Peyer's patch (tissue), 4 donors: ENCODE results near the genes OR1E2 and ITGAE.

GRCh38 chr17:2604153-2604963 lies 10.9 kb downstream of the PAFAH1B1 start:
- PRO-cap: no peak
- RAMPAGE, long total RNA, 4 experiments: no peak in any of the 4 experiments

GRCh38 chr17:2707615-2708160 lies 3.9 kb downstream of the CLUH start:
- PRO-cap: no peak
- RAMPAGE, long total RNA, 4 experiments: no peak in any of the 4 experiments

- PRO-cap: bidirectional peak, plus-strand start at chr17:2709306, minus-strand start at chr17:2709188
- RAMPAGE, long total RNA, 4 experiments: no peak in any of the 4 experiments
Observed at GRCh38 chr17:2709020-2709757, 2.4 kb downstream of the CLUH start.

DNA sequence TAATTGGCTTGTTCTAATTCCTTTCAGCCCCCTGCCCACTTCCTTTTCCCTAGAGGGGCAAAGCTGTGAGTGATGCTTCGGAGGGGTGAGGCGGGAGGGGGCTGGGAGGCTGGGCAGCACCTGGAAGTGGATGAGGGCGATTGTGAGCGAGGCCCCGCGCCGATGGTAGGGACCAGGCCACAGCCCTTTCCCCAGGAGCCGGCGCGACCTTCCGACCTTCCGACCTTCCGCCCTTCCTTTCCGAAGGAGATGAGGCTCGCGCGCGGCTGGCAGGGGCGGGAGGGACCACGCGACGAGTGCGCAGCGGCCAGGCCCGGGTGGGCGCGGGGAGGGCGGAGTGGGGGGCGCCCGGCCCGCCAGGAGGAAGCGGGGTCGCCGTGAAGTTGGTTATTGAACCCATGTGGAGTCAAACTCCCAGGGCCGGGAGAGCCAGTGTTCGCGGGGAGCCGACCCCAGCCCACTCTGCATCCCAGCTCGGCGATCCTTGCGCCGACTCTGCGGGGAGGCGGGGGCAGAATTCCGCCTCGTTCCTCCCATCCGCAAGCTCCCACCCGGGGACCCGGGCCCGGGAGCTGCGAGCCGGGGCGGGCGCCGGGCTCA lies 56.5 kb downstream of the RAP1GAP2 start:
- PRO-cap: no peak
- RAMPAGE, long total RNA, 4 experiments: no peak in any of the 4 experiments

- PRO-cap: bidirectional peak, plus-strand start at chr17:2853416, minus-strand start at chr17:2853384; bidirectional peak, plus-strand start at chr17:2853748, minus-strand start at chr17:2853642
- RAMPAGE, long total RNA, 4 experiments: no peak in any of the 4 experiments
Observed at GRCh38 chr17:2853271-2854326, 57.4 kb downstream of the RAP1GAP2 start.

DNA sequence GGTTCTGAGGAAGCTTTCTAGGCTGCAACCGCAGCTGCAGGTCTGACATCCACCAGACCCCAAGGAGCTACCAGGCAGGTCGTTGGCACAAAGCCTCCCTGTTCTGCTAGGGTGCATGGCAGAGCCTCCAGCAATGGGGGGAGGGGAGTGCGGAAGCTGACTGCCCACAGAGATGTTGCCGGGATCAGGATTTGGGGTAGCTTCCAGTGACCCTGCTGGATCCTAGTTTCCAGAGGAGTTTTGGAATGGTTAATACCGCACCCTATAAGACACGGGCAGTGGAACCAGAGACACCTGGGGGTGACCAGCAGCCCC lies 58.5 kb downstream of the RAP1GAP2 start:
- PRO-cap: no peak
- RAMPAGE, long total RNA, 4 experiments: no peak in any of the 4 experiments

- PRO-cap: unidirectional peak, minus-strand start at chr17:3003664; unidirectional peak, plus-strand start at chr17:3004267; bidirectional peak, plus-strand start at chr17:3004457, minus-strand start at chr17:3004340
- RAMPAGE, long total RNA, 4 experiments: no peak in any of the 4 experiments
Observed at GRCh38 chr17:3003433-3004831, 59.5 kb downstream of the OR1D5 start.

DNA sequence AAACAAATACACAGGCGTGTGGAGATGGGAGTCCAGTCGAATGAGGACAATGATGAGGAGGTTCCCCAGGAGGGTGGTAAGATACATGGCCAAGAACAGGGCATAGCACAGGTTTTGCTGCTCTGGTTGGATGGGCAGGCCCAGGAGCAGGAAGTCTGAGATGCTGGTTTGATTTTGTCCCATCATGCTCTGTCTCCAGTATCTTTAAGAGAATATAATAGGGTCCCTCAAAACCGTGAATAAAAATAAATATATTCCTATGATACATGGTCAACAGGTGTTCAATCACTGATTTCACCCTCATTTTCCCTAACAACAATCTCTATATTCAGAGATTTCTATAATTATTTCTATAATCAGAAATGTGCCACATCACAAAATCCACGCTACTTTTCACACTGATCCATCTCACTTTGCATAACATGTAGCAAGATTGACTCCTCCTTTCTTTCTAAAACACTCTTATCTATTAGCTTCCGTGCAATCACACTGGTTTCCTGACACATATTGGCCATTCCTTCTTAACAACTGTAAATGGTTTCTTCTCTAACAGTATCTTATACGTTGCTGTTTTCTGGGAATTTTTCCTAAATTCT lies at the start of gene OR1E2:
TSS of gene OR1E2 (minus strand) at position 186 of the 596 bp plus-strand sequence.
- PRO-cap: no peak
- RAMPAGE, long total RNA, 4 experiments: no peak in any of the 4 experiments

GRCh38 chr17:3474082-3474714 lies 1.6 kb upstream of the ASPA start:
- PRO-cap: unidirectional peak, plus-strand start at chr17:3474541
- RAMPAGE, long total RNA, 4 experiments: no peak in any of the 4 experiments

DNA sequence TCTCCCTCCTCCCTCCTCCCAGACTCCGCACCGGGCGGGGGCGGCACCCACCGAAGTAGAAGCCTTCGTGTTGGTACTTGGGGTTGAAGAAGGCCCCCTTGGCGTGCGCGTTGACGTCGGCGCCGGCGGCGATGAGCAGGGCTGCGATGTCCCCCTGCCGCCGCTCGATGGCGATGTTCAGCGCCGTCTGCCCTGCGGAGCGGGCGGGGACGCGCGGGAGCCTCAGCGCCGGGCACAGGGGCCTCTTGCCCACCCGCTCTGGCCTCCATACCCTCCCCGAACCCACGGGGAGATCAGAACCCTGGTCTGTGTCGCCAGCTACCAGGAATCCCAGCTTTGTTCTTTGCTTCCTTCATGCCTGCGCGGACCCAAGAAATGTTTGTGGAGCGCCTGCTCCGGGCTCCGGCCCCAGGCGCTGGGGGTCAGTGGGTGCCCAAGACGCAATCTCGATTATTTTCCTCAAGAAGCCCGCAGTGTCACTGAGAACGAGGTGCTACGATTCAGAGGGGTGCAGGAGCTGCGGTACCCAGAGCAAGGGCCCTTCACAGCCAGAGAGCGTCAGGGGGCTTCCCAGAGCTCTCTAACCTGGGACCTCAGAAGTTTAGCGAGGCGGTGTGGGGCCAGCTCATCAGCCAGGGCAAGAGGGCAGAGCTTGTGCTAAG lies 22.0 kb downstream of the TRPV3 start:
- PRO-cap: no peak
- RAMPAGE, long total RNA, 4 experiments: no peak in any of the 4 experiments

- PRO-cap: no peak
- RAMPAGE, long total RNA, 4 experiments: no peak in any of the 4 experiments
Observed at GRCh38 chr17:3665090-3665665, 3.2 kb downstream of the TAX1BP3 start.

DNA sequence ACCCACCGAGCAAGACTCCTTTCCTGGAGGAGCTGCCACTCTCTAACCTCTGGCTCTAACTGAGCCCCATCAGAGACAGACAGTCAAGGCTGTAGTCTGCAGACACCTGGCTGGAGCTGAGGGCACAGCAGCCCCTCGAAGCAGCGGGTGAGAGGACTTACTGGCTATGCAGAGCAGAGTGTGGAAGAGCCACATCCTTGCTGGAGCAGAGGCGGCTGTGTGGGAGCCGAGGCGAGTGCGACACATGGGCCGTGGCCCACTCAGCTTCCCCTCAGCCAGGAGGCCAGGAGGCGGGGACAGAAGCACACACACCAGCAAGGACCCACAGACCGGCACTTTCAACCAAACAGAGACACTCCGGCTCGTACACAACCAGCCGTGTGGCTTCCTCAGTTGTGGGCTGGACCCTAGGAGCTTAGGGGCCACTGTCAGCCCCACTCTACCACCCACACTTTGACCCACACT lies at the start of gene ITGAE:
TSS of gene ITGAE (minus strand) at position 239 of the 465 bp plus-strand sequence.
- PRO-cap: no peak
- RAMPAGE, long total RNA, 4 experiments: start-site peak on the minus strand in 2 of 4 experiments, centred at positions 236 to 290 of the sequence, 63 to 212 reads per replicate

DNA sequence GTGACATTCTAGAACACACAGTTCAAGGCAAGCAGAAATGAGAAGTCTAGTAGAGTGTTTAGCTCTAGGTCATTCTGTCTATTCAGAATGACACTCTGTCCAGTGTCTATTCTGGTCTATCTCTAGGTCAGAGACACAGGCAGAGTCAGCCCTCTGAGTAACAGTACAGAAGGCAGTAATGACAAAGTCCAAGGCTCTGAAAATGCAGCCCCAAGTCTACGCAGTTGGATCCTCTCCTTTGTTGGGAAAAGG lies 17.4 kb downstream of the NCBP3 start:
- PRO-cap: no peak
- RAMPAGE, long total RNA, 4 experiments: no peak in any of the 4 experiments

GRCh38 chr17:3894504-3895479 lies 1.9 kb upstream of the CAMKK1 start:
- PRO-cap: bidirectional peak, plus-strand start at chr17:3895107, minus-strand start at chr17:3894979
- RAMPAGE, long total RNA, 4 experiments: no peak in any of the 4 experiments

DNA sequence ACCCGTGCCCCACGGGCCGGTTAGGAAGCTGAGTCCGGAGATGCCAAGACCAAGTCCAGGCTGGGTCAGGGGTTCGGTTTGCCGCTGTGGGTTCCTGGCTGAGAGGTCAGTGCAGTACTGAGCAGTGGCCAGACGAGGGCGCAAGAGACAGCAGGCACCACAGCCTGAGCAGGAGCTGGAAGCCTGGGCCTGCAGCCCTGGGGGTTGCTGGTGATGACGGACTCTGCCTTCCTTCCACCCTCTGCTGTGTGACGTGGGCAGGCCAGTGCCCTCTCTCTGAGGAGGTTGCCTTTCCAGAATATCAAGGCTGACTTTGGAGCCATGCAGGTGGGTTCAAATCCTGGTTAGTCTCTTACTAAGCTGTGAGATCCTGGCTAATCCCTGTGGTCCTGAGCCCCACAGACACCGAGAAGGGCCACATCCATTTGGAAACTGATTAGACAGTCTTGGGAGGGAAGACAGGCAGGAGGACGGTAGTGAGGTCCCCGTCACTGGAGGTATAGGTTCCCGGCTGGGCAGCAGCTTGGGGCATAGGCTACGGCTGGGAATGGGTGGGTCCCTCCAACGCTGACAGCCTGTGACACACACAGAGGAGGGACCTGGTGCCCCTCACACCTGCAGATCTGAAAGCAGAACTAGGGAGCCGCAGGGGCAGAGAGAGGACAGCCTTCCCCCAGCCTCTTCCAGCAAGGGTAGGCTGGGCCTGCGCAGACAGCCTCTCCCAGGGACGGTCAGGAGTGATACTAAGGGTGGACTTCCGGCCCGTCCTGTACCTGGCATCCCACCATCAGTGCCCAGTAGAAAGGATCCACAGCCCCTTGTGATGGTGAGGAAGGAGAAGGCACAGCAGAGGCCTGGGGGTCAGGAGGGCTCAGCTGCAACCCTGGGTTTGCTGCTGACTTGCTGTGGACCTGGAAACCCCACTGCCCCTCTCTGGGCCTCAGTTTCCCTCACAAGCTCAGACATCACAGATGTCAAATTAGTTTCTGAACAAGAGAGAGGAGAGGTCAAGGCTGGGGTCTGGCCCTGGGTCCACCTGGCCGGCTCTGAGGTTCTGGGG lies 2.1 kb downstream of the P2RX1 start:
- PRO-cap: unidirectional peak, plus-strand start at position 194 of the sequence; bidirectional peak, plus-strand start at position 638 of the sequence, minus-strand start at position 549 of the sequence
- RAMPAGE, long total RNA, 4 experiments: no peak in any of the 4 experiments

- PRO-cap: no peak
- RAMPAGE, long total RNA, 4 experiments: no peak in any of the 4 experiments
Observed at GRCh38 chr17:3915869-3916280, 390 bp downstream of the P2RX1 start.

GRCh38 chr17:3960595-3961291 lies 3.5 kb downstream of the ATP2A3 start:
- PRO-cap: bidirectional peak, plus-strand start at chr17:3960963, minus-strand start at chr17:3960793
- RAMPAGE, long total RNA, 4 experiments: no peak in any of the 4 experiments

GRCh38 chr17:3961292-3962438 lies 2.6 kb downstream of the ATP2A3 start:
- PRO-cap: bidirectional peak, plus-strand start at chr17:3961784, minus-strand start at chr17:3961497; unidirectional peak, plus-strand start at chr17:3961978
- RAMPAGE, long total RNA, 4 experiments: no peak in any of the 4 experiments

DNA sequence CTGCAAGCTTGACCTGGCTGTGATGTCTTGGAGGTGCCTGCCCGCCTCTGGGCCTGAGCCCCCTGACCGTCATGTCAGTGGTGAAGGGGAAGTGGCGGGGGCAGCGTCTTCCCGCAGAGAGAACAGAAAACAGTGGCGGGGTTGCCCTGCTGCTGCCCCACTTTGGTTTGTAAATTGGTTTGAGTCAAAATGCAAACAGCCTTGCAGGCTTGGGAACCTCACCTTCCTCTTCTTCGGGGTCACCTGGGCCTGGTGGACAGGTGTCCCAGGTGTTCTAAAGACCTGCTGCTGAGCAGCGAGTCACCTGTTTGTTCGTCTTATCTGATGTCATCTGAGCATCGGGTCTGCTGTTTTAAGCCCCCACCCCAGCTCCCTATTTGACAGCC lies 8.2 kb upstream of the ATP2A3 start:
- PRO-cap: no peak
- RAMPAGE, long total RNA, 4 experiments: no peak in any of the 4 experiments

DNA sequence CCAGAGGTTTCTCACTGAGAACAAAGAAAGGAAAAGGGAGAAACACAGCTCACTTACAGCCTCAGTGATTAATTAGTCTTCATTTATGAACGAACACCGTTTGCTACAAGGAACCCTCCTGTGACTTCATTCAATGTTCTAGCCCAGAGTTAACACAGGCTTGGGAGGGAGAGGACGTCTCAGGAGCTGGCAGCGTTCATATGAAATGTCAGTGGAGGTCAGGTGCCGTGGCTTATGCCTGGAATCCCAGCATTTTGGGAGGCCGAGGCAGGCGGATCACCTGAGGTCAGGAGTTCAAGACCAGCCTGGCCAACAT lies 16.5 kb upstream of the ATP2A3 start:
- PRO-cap: no peak
- RAMPAGE, long total RNA, 4 experiments: no peak in any of the 4 experiments